GM23338 (cell line): ENCODE data around the genes CLN3, SULT1A1 and CD19.

DNA sequence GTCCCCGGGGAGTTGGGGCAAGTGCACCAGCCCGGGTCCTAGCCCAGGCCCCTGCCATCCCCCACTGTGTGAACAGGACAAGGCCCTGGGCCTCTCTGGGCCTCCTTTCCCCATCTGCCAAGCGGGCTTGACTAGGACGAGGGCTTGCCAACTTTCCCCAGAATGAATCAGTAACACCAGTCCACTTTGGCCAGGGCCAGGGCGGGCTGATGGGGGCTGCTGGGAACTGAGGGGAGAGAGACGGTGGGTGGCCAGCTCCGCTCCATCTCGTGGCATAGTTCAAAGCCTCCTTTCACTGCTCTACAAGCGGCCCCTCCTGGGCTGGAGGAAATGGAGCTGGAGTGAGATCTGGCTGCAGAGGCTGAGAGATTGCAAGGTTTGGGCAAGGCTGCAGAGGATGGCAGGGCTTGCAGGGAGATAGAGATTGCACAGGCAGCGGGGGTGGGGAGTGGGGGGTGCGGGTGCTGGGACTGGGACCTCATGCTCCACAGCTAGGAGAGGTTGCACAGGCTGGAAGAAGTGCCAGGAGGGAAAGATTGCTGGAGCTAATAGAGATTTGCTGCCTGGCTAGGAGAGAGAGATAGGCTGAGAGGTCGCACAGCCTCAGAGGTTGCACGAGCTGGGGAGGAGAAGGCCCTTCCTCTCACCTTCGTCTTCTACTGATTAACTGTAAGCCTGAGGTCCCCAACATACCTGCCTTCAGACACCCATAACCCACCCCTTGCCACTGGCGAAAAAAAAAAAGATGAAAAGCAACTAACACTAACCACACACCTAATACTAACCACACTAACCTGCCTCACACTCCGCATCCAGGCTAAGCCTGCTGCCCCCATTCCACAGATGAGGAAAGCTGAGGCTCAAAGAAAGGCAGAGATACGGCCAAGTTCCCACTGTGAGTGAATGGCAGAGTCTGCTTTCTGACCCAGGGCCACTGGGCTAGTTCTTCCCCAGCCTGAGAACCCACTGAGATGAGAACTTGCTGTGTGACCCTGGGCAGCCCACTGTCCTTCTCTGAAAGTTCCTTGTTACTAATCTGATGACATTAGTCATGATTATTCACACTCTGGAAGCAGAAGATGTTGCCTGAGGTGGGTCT is 4.3 kb downstream of the IL21R start:
- PRO-cap = no peak
- RAMPAGE, long total RNA = no peak

- PRO-cap = no peak
- RAMPAGE, long total RNA = no peak
These were observed 27.5 kb downstream of the GTF3C1 start for GRCh38 chr16:27521998-27522772.

DNA sequence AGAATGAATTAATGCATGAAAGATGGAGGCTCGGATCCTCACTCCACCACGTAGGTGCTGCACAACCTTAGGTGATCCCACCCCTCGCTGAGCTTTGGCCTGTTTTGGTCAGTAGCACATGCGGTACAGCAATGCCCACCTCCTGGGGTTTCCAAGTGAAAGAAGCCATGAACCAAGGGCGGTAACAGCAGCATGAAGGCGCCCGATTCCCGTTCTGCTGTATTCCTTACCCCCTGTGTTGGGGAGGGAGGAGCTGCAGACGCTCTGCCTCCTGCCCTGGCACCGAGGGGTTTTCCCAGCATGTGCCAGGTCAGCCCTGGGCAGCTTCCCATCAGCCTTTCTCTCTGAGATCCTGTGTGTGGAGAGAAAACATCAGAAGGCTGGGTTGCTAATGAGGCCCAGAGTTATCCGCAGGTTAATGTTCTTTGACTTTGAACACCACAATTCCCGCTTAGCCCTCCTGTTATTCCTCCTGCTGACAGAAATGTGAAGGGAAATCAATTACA is 168.2 kb downstream of the KATNIP start:
- PRO-cap = no peak
- RAMPAGE, long total RNA = no peak

DNA sequence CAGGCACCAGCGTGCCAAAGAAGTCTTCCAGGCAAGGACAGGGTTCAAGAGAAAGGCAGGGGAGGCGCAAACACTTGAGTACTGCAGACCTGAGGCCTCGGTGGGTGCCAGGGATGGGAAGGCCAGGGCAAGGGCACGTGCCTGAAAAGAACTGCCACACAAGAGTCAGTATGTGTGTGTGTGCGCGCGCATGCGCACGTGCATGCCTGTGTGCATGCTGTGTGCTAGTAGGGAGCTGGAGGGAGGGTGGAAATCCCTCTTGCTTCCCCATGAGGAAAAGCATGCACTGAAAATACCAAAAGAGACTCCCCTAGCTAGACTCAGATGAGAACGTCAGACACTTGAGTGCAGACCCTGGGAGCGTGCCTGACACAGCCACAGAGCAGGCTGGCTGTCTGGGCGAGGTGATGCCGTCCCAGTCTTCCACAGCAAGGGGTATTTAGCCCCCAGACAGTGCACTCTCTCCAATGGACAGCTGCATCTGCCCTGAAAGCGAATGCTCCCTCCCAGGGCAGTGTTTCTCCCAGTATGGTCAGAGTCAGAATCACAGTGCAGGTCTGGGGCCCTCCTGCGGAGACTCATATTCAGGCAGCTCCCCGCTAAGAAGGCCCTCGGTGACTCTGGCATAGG is 40.2 kb upstream of the GSG1L start:
- PRO-cap = no peak
- RAMPAGE, long total RNA = no peak

GRCh38 chr16:28105772-28106644 is 42.5 kb upstream of the GSG1L start:
- PRO-cap = no peak
- RAMPAGE, long total RNA = no peak

- PRO-cap = no peak
- RAMPAGE, long total RNA = no peak
These were observed 36.1 kb downstream of the XPO6 start for GRCh38 chr16:28175489-28176158.

GRCh38 chr16:28187455-28188197 is 24.1 kb downstream of the XPO6 start:
- PRO-cap = no peak
- RAMPAGE, long total RNA = no peak

DNA sequence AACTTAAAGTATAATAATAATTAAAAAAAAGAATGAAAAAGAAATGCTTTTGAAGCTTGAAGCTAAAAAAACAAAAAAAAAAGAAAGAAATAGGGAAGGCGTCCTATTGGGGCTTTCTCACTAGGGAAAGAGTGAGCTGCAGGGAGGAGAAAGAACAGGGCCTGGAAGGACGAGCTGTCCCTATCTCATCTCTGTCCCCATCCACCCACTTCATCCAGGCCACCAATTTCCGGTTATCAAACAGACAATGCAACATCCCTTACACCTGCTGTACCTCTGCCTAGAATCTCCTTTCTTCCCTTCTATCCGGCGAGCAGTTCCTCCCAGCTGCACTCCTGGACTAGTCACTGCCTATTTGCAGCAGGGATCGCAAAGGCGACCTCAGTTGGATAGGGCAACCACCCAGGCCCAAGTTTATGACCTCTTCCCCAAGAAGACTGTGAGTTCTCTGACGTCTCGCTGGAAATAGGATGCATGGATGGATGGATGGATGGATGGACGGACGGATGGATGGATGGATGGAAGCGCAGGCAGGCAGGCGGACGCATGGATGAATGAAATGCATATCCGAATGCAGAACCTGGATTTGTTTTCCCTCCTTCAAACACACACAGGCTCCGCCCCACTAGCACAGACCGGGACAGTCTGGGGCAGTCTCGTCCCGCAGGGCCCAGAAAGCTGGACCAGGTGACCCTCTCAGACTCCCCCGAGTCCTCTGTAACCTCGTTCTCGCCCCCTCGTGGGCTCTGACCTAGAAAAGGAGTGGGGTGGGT is 646 bp upstream of the SBK1 start:
- PRO-cap = bidirectional peak, plus-strand start at position 384 of the sequence, minus-strand start at position 349 of the sequence; bidirectional peak, plus-strand start outside the sequence, minus-strand start at position 573 of the sequence
- RAMPAGE, long total RNA = no peak

- PRO-cap = bidirectional peak, plus-strand start at chr16:28491650, minus-strand start at chr16:28491649; bidirectional peak, plus-strand start at chr16:28492121, minus-strand start at chr16:28491996; bidirectional peak, plus-strand start at chr16:28492408, minus-strand start at chr16:28492302
- RAMPAGE, long total RNA = no peak
These were observed at the start of gene CLN3 for GRCh38 chr16:28491614-28492604. Gene CLN3, minus strand, starts transcription at chr16:28492074.

DNA sequence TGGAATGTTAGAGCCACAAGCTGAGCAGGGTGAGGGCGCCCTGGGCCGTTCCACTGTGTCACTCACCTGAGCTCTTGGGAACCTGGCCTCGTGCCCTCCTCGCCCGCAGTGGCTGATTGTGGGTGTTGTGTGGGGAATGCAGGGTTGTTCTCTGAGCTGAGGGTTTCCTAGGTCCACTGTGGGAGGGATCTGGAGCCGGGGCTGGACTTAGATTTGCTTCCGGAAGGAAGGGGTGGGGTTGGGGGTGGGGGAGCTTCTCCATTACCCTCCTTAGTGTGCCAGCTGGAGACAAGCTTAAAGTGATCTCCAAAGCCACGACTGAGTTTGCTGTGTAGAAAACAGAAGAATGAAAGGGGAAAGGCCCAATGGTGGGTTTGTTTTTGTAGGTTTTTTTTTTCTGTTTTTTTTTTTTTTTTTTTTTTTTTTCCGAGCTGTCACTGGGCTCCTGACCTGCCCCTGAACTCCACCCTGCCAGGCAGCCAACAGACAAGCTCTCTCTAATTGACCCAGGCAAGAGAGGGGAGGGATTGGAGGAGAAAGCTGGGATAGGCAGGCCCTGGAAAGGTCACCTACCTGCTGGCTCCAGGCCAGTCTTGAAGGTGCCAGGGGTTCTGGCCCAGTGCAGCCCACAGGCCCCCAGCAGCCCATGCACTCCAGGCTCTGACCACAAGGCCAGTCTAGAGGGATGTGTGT is at the start of gene SULT1A1:
SULT1A1 (minus strand) TSS at position 180 of the 693 bp plus-strand sequence.
- PRO-cap = unidirectional peak, minus-strand start at position 110 of the sequence
- RAMPAGE, long total RNA = no peak

DNA sequence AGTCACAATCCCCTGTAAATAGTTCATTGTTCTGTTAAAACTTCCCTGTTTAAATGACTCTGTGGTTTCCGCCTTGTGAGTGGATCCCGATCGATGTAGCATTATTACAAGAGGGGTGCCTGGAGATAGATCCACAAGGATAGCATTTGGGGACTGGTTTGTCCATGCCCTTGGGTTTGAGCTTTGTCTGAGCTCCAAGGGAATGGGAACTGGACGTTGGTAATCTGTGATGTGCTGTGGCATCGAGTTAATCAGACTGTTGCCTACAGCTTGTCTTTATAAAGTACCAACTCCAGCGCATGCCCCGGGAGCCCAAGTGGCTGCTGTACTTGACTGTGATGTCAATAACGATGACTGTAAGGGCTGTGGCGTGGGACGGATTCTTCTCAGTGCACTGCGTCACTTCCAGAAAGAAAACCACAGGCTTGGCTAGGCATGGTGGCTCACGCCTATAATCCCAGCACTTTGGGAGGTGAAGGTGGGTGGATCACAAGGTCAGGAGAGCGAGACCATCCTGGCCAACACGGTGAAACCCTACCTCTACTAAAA is 19.3 kb upstream of the ATXN2L start:
- PRO-cap = no peak
- RAMPAGE, long total RNA = no peak

- PRO-cap = no peak
- RAMPAGE, long total RNA = no peak
These were observed 1.5 kb upstream of the RABEP2 start for GRCh38 chr16:28926618-28926817.

GRCh38 chr16:28931701-28932224 is at the start of gene CD19:
Gene CD19, plus strand, starts transcription at chr16:28931971.
- PRO-cap = no peak
- RAMPAGE, long total RNA = no peak

GRCh38 chr16:28974999-28975742 is 593 bp downstream of the SPNS1 start:
- PRO-cap = no peak
- RAMPAGE, long total RNA = no peak

DNA sequence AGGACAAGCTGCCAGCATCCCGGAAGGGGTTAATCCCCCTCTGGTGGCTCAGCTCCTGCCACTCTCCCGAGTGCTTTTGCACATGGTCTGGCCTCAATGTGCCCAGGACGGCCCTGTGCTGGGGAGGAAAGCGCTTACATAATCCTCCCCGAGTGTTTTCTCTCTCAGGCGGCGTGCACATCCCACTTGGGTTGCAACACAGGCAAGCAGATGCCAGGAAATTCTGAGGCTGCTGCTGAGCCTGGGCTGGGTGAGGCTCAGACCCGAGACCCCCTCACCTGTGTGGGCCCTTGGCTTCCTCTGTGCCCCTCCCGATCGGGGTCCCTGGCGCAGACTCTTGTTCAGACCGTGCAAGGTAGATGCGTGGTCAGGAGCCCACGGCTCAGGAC is 144.6 kb downstream of the LAT start:
- PRO-cap = no peak
- RAMPAGE, long total RNA = no peak

DNA sequence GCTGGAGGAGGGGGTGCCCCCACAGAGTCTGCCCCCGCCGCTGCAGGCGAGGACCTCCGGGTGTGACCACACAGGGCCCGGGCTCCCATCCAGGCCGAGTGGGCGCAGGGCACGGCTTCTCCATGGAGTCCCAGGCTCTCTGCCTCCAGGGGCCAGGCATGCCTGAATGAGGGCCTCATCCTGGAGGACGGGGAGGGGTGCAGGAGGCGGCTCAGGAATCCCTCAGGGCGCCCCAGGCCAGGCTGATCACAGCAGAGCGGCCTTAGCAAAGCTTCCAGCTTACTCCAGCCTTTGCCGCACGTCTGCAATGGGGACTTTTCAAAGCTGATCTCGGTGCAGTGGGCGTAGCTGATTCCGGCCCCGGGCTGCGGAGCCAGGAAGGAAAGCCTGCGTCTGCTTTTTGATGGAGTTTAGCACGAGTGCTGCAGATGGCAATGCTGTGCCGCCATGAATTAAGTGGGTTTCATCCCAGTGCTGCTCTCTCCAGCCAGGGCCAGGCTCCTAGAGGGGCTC is 146.5 kb downstream of the LAT start:
- PRO-cap = no peak
- RAMPAGE, long total RNA = no peak

- PRO-cap = no peak
- RAMPAGE, long total RNA = no peak
These were observed 169.1 kb downstream of the LAT start for GRCh38 chr16:29153715-29154591.

DNA sequence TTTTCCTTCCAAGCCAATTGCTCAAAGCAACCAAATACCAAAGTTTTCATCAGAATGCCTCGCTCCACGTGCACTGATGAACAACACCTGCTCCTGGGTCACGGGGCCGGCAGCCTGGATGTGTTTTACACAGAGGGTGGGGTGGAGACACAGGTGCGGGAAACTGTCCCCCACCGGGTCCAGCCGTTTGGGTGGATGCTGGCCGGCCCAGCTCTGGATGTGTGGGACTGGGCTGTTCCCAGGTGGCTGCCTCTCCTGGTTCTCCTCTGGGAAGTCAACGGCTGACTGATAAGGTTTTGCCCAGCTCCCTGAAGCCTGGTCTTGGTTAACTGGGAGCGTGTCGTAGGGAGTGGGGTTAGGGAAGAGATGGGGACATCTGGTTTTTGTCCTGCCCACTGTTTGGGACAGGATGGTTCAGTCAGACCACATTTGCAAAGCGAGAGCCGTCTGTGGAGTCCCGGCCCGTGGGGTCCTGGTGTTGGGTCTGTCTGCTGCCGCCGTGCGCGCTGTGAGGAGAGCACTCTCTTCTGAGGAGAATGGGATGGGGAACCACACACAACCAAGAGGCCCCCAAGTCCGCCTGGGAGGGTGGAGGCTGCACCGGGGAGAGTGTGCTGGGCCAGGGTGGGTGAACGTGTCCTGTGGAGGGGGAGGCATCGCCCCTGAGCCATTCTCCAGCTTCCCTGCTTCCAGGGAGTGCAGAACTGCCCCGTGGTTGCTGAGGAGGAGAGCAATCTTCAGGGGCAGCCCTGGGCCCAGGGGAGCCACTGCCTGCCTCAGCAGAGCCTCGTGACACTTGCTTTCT is 173.0 kb downstream of the LAT start:
- PRO-cap = unidirectional peak, minus-strand start at position 287 of the sequence
- RAMPAGE, long total RNA = no peak

GRCh38 chr16:29172449-29172896 is 187.6 kb downstream of the LAT start:
- PRO-cap = no peak
- RAMPAGE, long total RNA = no peak

DNA sequence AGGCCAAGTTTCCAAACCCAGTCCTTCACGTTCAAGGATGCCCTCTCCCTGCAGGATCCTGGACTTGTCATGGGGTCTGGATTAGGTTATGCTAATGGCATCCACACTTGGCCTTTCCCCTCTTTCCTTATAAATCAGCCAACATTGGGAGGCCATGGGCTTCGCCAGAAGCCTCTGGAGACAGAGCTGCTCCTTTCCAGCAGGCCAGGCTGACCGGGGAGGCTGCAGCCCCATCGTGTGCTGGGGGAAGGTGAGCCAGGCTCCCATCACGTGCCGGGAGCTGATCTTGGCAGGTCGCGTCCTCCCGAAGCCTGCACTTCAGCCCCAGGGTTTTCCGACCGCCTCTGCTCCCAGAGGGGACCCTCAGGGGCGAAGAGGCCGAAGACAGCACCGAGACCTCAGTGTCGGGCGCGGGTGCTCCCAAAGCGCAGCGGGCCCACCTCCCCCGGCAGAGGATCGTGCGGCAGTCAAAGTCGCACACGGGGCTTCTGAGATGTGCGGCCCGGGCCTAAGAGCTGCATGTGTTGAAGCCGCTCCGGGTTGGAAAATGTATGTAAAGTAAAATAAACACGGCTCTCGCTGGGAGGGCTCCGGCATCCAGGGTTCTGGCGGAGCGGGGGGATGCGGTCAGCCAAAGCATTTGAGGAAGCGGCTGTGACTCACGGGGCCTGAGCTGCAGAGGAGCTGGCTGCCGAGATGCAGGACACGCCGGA is 186.1 kb downstream of the NPIPB11 start:
- PRO-cap = no peak
- RAMPAGE, long total RNA = no peak